SJCRH30 (cell line): ENCODE measurements around the genes BRWD1 and LCA5L.

DNA sequence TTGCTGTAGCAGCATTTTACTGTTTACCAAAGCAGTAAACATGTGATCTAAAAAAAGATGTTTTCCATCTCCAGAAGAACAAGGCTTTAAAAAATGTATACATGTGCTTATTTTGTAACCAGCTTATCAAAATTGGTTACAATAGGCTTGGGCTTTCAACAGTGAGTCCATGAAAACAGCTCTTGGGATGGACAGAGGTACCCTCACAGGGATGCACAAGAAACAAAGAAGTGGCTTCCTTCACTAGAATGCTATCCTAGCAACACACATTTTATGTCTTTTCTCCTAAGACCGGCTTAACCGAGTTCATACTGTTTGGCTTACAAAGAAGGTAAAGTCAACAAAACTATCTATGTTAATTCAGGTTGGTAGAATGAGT lies 9.1 kb downstream of the ERG start:
- RAMPAGE, long total RNA = no peak

- RAMPAGE, long total RNA = no peak
Measured at GRCh38 chr21:38499713-38500403, 1.6 kb upstream of the ERG start.

DNA sequence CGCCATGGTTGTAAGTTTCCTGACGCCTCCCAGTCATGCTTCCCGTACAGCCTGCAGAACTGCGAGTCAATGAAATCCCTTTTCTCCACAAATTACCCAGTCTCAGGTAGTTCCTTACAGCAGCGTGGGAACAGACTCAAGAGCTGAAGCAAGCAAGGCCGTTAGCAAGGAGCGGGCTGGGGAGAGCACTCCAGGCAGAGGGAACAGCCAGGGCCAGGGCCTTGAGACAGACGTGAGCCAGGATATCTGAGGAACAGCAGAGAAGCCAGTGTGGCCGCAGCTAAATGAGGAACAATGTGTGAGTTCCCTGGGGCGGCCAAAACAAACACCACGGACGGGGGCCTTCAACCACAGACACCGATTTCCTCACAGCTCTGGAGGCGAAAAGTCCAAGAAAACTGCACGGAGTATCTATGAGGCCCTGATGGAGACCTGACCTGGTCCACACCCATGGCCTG lies 54.1 kb upstream of the ETS2 start:
- RAMPAGE, long total RNA = no peak

DNA sequence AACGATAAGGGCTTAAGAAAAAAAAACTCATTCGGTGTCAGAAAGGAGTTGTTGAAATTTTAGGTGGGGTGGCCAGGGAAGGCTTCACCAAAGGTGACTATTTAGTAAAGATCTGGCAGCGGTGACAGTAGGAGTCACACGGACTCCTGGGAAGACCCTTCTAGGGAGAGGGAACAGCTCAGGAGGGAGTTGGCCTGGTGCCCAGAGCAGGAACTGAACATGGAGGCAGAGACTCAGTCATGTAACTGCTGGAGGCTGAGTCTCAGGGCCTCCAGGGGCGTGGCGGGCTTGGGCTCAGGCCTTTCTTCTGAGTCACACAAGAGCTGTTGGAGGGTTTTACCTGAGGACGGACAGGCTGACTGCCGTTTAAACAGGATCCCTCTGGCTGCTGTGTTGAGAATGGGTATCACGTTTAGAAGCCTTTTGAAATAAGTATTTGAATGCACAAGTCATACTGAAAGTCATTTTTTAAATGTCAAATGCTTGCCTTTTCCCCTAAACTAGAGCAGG lies 7.3 kb upstream of the ETS2 start:
- RAMPAGE, long total RNA = no peak

GRCh38 chr21:38812940-38813684 lies 7.4 kb downstream of the ETS2 start:
- RAMPAGE, long total RNA = no peak

DNA sequence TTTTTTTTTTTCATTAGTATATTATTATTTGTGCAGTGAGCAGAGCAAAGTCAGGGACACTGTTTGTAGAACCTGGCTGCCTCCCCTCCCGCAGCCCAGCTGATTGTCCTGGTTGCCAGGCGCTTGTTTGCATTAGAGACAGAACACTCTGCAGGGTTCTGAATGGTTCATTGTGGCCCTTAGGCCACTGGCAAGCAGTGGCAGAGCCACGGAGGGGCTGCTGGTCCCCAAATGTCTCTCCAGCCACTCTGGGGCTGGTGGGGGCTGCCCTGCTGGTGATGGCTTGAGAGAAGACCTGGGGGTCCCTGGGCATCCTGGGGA lies 29.0 kb downstream of the ETS2 start:
- RAMPAGE, long total RNA = no peak

DNA sequence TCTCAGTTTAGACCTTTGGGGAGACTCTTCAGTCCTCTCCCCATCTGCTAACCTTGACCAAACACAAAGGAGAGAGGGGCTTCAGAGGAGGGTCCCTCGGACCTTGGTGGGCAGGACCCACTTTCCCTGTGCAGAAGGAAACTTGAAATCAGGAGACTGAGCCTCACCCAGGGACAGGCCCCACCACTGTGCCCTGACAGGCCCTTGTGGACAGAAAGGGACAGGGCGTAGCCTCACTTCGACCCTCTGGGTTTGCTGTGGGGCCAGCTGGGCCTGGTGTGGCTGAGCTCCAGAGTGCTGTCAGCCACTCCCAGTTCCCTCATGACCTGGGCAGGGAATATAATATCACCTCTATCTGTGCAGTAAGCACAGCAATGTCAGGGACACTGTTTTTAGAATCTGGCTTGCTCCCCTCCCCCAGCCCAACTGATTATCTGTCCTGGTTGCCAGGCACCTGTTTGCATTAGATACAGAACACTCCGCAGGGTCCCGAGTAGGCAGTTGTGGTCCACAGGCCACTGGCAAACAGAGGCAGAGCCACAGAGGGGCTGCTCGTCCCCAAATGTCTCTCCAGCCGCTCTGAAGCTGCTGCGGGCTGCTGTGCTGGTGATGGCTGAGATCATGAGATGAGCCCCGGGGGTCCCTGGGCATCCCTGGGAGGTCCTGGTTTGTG lies 51.4 kb downstream of the ETS2 start:
- RAMPAGE, long total RNA = no peak

- RAMPAGE, long total RNA = no peak
Measured at GRCh38 chr21:38905165-38905981, 99.6 kb downstream of the ETS2 start.

- RAMPAGE, long total RNA = no peak
Measured at GRCh38 chr21:38955339-38956037, 149.8 kb downstream of the ETS2 start.

- RAMPAGE, long total RNA = no peak
Measured at GRCh38 chr21:39005416-39005973, 177.8 kb downstream of the PSMG1 start.

DNA sequence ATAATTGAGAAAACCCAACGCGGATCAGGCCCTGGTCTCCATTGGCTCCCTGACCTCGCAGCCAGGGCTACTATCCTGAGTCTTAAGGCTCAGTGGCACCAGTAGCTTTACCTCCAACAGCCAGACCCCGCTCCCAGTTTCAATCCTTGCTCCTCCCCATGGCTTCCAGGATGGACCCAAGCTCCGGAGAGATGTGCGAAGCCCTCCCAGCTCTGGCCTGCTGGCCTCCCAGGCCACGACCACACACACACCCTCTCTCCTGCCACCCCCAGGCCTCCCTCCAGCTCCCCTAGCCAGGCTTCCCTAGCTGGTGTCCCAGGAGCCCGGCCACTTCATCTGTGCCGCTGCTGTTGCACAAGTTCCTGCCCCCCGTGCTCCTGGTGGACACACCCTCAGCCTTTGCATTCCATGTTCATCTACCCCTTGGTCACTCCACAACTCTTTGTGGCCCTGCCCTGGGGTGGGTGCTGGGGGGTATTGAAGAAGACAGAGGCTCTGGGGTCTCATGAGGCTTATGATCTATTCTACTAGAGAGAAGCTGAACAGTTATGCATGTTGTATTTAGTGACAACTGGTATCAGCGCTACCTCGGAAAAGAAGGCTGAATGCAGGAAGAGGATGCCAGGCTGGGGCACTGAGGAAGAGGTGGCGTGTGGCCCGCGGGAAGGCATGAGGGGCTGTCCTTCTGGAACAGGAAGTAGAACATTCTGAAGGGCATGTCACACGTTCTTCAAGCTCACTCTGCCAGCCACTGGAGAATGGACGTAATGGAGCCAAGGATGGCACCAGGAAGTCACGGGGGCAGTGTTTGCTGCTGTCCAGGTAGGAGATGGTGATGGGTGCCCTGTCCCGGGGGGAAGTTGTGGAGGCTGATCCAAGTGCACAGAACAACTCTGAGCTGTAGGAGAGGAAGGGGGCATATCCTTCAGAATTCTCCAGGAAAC lies 172.5 kb downstream of the PSMG1 start:
- RAMPAGE, long total RNA = no peak

DNA sequence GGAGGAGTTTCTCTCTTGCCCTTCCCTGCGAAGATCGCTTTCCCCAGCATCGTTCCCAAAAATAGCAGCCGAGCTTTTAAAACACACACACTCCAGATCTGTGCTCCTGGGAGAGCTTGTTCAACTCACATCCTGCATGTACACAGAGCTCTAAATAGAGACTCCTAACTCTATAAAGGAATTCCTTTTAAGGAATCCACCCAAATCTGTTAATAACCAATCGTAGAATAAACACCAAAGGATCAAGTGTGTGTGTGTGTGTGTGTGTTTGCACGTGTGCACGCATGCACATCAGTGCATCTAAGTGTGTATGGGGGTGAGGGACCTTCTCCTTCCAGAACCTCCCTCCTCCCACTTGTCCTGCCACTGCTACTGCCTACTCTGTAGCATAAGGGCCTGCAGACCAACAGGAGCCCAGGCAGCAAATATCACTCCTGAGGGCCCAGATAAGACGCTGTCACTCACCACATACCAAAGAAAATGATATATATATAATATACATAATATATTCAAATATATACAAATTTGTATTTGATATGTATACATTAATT lies 58.4 kb downstream of the PSMG1 start:
- RAMPAGE, long total RNA = no peak

GRCh38 chr21:39186253-39186994 lies 3.2 kb upstream of the PSMG1 start:
- RAMPAGE, long total RNA = no peak

DNA sequence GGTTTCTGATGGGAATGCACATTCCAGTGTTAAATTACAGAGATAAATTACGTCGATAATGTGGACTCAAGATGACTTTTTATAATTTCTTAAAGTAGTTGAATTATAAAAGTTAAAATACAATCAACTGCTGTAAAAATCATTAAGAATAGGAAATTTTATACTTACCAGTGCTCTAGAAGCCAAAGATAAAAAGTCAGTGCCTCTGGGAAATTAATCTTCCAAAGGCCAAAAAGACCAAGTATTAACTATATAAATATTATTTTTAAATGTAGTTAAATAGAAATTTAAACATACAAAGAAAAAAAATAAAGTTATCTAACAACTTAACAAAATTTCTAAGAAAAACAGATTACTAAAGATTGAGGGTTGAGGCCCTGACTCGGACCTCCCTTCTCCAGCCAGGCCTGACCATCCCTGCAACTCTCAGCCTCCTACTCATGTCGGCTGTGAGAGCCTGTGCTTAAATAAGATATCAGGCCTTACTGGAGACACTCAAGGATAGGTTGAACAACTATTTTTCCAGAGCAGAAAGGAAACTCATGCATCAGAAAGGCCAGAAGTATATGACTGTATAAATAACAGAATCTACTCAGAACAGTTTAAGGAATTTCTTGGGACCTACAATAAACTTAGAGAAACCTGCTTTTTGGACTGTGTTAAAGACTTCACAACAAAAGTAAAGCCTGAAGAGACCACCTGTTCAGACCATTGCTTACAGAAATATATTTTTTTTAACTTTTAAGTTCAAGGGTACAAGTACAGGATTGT lies 33.0 kb upstream of the PSMG1 start:
- RAMPAGE, long total RNA = no peak

DNA sequence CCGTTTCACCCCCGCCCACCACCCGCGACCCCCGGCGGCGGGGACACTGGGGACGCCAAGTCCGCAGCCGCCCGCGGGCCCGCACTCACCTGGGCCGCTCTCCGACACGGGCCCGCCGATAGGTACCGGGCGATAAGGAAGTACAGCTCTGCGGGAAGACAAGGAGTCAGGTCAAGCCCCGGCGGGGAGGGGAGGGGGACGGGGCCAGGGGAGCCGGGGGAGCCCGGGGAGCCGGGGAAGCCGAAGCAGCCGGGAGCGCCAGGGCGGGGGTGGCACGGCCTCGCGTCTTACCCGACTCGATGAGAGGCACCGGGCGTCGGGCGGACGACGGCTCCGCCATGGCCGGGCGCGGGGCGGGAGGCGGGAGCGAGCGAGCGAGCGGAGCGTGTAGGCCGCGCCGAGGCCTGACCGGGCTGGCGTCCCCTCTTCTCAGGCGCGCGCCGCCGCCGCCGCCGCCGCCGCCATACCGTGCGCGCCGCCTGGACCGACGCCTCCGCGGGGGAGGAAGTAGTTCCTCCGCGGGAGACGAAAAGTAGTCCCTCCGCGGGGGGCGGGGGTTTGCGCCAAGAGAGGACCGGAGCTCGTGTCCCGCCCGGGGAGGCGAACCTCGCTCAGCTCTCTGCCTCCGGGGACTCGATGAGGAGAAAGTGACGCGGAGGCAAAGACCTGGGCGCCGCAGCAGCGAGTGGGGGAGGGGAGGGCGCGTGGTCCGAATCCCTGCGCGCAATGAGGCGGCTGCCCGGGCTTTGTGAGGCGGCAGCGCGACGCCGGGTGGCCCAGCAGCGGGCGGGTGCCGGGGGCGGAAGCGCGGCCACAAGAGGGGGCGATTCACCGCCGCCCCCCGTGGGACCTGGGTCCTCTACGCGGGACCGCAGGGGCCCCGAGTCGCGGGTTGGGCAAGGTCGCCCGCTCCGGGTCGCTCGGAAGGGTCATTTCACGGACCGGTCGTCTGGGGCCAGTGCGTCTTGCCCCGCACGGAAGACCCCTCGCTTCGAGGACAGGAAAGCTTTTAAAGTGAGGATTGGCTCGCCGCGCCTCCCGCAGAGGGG lies at the start of gene BRWD1:
Gene BRWD1 (minus strand): TSS at position 481 of the 1,049 bp plus-strand sequence.
- RAMPAGE, long total RNA = no peak

DNA sequence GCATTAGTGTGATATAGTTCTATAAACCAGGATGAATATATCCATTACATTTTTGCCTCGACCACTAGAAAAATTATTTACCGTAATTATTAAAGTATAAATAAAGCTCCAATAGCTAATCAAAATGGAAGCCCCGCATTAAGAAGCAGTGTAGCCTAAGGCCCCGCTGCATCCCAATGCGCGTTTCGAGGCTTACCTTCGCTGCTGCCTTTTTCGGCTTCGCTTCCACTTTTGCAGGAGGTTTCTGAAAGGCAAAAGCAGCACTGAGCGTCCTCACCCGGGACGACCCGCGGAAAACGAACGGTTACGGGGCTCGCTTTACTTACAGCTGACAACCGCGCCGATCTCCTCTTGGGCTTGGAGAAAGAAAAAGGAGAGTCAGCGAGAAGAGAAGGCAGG lies 793 bp downstream of the HMGN1 start:
- RAMPAGE, long total RNA = no peak

DNA sequence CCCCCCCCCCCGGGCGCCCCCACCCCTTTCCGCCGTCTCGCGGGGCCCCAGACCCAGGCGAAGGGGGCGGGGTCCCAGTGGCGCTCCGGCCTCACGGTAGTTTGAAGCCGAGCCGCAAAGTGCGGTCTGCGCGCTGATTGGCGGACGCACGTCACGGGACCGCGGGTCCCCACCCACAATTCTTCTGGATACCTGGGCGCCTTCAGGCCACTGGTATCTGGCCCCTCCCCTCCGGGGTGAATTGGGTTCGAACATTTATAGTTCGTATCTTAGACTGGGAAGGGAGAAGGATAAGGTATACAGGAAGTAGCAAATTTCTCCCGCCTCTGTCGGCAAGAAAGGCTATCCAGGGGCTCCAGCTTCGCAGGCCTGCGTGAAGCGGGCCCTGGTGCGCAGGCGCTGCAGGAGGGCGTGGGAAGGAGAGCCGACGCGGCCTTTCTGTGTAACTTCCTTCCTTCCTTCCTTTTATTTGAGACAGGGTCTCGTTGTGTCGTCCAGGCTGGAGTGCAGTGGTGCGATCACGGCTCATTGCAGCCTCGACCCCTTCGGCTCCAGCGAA lies 459 bp upstream of the HMGN1 start:
- RAMPAGE, long total RNA = no peak

- RAMPAGE, long total RNA = no peak
Measured at GRCh38 chr21:39377258-39378037, 2.7 kb upstream of the GET1 start.

DNA sequence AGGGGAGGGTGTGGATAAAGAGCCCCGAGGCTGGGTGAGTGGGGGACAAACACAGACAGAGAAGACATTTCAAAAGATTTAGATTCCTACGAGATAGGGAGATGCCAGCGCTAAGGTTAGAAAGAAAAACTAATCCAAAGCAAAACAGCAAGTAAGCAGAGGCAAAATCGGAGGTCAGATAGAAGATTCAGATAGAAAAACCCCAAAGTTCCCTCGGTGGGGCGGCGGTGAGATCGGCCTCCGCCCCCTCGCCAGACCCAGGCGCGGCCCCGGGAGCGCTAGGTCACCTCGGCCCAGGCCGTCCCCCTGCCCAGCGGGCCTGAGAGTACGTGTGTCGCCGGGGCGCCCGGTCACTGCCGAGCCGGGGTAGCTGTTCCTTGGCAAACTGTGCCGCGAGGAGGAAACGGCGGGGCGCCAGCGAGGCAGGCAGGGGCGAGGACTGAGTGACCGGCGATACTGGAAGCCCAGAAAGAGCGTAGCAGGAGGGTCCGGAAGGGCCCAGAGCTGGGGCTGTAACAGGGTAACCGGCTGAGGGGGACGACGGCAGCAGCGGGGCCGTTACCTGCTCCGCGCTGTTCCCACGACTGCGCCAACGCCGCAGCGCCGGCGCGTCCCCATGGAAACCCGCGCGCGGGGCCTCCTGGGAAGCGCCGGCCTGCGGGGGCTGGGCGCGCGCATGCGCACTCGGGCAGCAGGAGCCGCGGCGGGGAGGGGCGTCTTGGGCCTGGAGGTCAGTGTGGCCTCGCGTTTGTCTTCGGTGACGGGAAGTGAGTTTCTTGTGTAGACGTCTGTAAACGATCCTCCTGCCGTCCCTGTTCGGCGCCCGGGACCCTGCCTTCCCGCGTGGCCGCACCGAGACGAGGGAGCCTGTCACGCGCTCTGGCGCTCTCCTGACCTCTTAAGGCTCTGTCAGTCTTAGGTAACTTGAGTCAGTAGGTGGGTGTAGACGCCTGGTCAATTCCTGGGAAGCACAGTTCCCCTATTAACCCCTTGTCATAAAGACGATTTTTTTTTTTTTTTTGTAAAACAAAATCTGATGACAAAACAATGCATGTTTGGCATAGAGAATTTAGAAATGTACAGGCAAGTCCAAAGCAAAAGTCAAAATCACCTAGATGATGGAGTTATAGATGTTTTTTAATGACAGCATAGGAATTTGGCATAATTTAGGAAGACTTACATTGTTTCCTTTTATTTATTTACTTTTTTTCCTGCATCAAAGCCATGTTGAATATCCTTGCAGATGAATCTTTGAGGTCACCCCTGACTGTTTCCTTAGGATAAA lies at the start of gene LCA5L:
Gene LCA5L (minus strand): TSS at position 616 of the 1,285 bp plus-strand sequence.
- RAMPAGE, long total RNA = no peak

GRCh38 chr21:39641881-39642243 lies 29.1 kb downstream of the B3GALT5 start:
- RAMPAGE, long total RNA = no peak